HCT116 (cell line): ENCODE measurements around the gene GSPT1.

DNA sequence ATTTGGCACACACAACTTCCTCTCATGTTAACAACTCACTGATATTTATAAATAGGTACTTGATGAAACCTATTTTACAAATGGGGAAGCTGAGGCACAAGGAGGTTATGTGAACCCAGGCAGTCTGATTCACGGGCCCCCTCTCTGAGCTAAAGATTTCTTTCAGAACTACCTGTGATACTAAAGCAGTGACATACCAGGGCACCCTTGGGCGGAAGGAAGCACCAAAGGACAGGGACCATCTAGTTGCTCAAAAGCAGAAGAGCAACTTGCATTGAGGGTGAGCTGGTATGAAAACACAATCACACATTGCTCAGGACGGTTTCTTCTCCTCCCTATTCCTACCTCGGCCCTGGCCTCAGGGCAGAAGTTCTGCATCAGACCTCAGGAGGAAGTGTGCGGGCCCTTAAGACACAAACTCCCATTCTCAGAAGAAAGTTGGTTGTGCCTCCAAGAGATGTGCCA is 28.8 kb upstream of the ENSG00000188897 start:
- RRBS: no CpG with 5 or more reads among the region's 5 CpGs

DNA sequence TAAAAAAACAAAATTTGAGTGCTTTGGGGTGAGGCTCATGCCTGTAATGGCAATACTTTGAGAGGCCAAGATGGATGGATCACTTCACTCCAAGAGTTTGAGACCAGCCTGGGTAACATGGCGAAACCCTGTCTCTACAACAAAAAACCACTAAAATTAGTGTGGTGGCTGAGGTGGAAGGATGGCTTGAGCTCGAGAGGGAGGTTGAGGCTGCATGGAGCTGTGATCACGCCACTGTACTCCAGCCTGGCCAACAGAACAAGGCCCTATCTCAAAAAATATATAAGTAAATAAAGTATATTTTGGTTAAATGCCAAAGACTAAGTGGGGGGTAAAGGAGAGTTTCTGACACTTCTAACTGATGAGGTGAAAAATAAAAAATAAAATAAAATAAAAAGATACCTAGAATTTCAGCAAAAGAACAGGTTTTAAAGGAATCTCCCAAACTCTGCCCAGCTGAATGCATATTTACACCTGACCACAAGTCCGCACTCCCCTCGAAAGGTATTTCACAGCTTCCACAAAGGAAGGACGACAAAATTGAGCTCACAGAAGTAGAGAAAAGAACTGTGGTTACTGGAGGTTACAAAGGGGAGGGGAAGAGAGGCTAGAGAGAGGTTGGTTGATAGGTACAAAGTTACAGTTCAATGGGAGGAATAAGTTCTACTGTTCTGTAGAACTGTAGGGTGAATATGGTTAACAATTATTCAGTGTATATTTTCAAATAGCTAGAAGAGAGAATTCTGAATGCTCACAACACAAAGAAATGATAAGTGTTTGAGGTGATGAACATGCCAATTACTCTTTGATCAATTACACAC is 5.2 kb downstream of the LITAF start:
- RRBS: no CpG with 5 or more reads among the region's 6 CpGs

- RRBS: no CpG with 5 or more reads among the region's 10 CpGs
Observed at GRCh38 chr16:11635203-11635658, 33.0 kb upstream of the SNN start.

DNA sequence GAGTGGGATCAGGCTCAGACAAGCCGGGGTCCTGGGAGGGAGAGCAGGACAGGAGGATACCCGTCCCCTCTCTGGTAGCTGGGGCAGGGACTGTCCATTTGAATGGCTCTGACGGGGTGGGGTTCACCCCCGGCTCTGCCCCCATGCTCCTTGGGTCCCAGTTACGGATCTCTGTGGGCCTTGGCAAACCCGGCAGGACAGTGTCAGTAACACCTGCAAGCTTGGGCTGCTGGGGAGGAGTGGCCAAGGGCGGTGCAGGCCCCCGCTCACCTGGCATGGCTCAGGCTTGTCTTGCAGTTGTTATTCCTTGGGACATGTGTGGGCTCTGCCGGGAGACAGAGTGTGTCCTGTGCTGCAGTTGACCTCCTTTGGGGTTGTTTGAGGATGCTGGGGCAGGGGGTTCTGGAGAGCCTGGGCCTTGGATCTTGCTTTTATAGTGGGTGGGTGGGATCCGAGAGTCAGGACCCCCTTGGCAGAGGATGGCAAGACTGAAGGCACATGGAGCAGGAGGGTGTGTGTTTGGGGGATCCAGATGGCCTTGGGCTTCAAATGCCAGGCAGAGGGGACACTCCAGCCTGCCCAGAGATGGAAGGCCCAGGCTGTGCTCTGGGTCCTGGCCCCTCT is 2.7 kb downstream of the SNN start:
- RRBS: 83% methylated on average over 4 of the region's 10 CpGs

- RRBS: no CpG with 5 or more reads among the region's 22 CpGs
Observed at GRCh38 chr16:11673812-11674487, 5.7 kb downstream of the SNN start.

GRCh38 chr16:11677464-11678430 is 9.5 kb downstream of the SNN start:
- RRBS: no CpG with 5 or more reads among the region's 17 CpGs

DNA sequence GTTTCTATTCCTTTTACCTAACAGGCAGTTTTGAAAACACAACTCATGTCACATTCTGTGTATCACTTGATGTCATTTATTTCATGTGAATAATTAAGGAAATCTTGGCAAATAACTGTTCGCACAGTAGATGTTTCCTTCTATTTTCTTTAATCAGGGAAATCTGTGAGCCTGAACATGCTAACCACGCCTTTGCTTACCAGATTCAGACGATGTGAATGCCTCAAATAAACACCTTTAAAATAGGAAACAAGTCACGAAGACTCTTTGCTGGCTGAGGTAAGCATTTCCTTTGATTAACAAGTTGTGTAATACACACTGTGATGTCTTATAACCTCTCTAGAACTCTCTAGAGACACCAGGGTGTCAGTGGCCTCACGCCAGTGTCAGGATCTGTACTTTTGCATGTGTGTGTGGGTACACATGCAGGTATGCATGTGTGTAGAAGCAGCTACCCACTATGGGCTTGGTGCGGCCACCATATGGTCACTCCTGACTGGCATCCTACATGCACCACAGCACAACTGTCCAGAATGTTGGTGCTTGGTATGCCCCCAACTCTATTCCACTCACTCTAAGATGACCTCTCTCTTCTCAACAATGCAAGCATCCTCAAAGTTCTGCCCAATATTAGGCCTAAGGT is 26.7 kb downstream of the SNN start:
- RRBS: no CpG with 5 or more reads among the region's 6 CpGs

- RRBS: no CpG with 5 or more reads among the region's 3 CpGs
Observed at GRCh38 chr16:11712188-11712500, 30.5 kb downstream of the TXNDC11 start.

GRCh38 chr16:11752740-11753379 is 10.2 kb upstream of the TXNDC11 start:
- RRBS: no CpG with 5 or more reads among the region's 4 CpGs

DNA sequence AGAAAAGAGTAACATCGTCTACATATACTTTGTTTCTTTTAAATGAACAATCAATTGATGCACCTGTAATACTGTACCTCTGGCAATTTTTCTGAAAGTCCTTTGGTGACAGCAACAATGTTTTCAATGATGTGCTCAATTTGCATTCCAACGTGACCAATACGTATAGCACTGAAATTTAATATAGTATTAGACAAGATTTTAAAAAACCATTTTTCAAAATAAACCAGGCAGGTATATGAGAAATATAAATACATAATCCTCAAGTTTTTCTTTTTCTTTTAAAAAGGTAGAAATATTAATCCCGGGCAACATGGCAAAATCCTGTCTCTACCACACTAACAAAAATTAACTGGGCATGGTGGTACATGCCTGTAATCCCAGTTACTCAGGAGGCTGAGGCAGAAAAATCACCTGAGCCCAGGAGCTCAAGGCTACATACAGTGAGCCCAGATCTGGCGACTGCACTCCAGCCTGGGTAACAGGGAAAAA is 9.5 kb downstream of the RSL1D1 start:
- RRBS: no CpG with 5 or more reads among the region's 5 CpGs

- RRBS: no CpG with 5 or more reads among the region's 6 CpGs
Observed at GRCh38 chr16:11871738-11872883, 20.8 kb upstream of the RSL1D1 start.

DNA sequence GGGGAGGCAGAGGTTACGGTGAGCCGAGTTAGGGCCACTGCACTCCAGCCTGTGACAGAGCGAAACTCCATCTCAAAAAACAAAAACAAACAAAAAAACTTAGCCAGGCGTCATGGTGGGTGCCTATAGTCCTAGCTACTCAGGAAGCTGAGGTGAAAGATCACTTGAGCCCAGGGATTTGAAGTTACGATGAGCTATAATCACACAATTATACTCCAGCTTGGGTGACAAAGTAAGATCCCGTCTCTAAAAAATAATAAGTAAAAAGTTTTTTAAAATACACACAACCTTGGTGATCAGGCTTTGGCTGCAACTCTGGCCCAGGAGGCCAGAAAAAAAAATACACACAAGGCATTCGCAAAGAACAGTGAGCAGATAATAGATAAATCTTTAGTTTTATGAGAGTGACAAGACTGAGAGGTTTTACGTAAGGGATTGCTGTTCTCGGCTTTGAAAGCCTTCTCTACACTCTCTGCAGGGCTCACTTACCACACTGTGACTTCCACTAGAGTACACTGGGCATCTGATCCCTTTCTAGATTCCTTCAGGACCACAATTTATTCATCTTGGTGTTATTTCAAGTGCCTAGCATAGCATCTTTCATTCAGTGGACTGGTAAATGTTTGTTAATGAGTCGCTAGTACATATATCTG is 5.8 kb downstream of the GSPT1 start:
- RRBS: no CpG with 5 or more reads among the region's 10 CpGs

GRCh38 chr16:11915838-11916398 is at the start of gene GSPT1:
TSS of gene GSPT1 (minus strand) at chr16:11915956.
- RRBS: 1% methylated on average over 19 of the region's 58 CpGs

GRCh38 chr16:12095685-12096235 is 119.2 kb downstream of the SNX29 start:
- RRBS: no CpG with 5 or more reads among the region's 13 CpGs

GRCh38 chr16:12116888-12117656 is 140.5 kb downstream of the SNX29 start:
- RRBS: no CpG with 5 or more reads among the region's 64 CpGs

- RRBS: 32% methylated on average over 3 of the region's 24 CpGs
Observed at GRCh38 chr16:12260596-12261115, 284.1 kb downstream of the SNX29 start.

DNA sequence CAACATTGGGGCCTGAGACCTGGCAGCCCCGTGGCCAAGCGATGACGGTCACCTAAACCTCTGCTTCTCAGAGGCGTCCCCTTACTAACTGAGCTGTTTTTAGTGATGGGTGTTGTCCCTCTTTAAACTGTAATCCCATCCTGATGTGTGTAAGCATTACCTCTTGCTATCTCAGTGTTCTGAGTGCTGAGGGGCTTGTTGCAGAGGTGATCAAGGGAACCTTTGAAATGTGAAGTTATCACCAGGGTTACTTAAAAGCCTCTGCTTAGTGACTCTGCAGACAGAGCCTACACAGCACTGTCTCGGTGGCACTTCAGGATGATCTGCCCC is 370.4 kb downstream of the SNX29 start:
- RRBS: no CpG with 5 or more reads among the region's 5 CpGs

GRCh38 chr16:12458465-12459115 is 345.1 kb downstream of the CPPED1 start:
- RRBS: no CpG with 5 or more reads among the region's 9 CpGs

DNA sequence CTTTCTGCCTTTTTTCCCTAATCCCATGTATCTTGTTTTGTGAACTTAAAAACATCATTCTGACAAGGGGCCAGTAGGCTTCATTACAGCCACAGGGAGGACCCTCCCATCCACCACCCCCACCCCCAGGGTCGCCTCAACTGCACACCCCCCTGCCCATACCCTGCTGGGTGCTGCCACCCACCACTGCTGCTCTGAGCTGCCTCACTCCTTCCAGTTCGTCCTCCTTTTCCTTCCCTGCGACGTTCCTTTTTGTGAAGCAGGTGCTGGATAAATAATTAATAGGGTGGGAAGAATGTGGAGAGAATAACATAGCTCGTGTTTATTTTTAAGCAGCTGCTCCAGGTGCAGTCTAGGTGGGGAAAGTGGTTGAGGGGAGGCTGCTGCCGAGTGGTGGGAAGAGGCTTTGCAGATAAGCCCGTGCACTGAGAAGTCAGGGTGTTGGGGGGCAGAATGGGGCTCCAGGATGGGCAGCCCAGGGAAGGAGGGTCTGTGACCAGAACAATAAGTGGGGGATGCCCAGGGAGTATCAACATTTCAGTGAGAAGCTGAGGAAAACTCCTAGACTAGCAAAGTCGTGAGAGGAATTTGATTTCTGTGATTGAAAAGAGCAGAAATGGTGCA is 300.6 kb downstream of the CPPED1 start:
- RRBS: no CpG with 5 or more reads among the region's 8 CpGs

- RRBS: no CpG with 5 or more reads among the region's 7 CpGs
Observed at GRCh38 chr16:12535991-12536241, 267.8 kb downstream of the CPPED1 start.